GM23248 (cell line): Measurements from ENCODE around the genes TSPO and SHISAL1.

DNA sequence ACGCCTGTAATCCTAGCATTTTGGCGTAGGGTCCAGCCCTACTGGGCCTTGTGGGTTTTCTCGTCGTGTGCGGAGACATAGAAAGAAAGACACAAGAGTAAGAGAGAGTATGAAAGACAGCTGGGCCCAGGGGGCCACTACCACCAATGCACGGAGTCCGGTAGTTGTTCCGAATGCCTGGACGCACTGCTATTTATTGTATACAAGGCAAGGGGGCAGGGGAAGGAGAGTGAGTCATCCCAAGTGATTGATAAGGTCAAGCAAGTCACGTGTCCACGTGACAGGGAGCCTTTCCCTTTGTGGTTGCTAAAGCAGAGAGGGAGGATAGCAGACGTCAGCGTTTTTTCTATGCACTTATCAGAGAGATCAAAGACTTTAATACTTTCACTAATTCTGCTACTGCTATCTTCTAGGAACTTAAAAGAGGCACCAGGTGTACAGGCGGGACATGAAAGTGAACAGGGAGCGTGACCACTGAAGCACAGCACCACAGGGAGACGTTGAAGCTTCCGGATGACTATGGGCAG, 6.6 kb upstream of the BIK start:
- RAMPAGE, long total RNA = no peak

DNA sequence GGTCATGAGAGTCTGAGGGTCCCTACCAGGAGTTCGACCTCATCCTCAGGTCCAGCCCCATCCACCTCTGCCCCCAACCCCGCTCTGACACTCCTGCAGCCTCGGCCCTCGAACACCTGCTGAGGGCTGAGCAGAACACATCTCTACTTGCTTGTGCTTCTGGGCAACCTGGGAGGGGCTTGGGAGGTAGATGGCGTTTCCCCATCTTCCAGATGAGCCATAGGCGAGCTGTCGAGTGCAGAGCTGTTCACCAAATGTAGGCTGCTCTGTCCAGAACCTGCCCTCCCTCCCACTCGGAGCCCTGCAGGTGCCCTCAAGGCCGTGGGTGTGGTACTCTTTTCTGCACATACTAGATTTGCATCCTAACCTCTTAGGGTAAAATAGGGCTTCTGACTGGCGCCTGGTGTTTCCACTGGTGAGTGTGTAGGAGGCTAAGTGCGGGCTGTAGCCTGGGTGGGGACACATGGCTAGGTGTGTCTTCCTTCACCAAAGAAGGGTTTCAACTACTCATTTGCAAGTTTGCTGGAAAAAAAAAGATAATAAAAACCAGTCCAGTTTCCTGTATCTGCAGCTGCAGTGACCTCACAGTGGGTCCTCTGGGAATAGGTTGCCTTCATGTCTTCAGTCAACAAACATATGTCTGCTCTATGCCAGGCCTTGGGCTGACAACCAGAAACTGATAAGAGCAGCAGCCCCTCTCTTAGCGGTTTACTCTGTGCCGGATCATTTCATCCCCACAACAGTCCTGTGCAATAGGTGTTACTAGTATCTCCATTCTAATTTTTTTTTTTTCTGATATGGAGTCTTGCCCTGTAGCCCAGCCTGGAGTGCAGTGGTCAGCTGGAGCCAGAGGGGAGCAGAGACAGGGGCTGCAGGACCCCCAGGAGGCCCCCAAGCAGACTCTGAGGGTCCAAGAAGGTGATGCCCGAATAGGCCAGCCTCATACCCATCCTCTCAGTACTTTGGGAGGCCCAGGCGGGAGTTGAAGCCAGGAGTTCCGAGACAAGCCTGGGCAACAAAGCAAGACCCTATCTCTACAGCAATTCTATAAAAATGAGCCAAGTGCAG, 8.6 kb downstream of the BIK start:
- RAMPAGE, long total RNA = no peak

- RAMPAGE, long total RNA = no peak
These were observed 3.9 kb downstream of the MCAT start for GRCh38 chr22:43139304-43139662.

DNA sequence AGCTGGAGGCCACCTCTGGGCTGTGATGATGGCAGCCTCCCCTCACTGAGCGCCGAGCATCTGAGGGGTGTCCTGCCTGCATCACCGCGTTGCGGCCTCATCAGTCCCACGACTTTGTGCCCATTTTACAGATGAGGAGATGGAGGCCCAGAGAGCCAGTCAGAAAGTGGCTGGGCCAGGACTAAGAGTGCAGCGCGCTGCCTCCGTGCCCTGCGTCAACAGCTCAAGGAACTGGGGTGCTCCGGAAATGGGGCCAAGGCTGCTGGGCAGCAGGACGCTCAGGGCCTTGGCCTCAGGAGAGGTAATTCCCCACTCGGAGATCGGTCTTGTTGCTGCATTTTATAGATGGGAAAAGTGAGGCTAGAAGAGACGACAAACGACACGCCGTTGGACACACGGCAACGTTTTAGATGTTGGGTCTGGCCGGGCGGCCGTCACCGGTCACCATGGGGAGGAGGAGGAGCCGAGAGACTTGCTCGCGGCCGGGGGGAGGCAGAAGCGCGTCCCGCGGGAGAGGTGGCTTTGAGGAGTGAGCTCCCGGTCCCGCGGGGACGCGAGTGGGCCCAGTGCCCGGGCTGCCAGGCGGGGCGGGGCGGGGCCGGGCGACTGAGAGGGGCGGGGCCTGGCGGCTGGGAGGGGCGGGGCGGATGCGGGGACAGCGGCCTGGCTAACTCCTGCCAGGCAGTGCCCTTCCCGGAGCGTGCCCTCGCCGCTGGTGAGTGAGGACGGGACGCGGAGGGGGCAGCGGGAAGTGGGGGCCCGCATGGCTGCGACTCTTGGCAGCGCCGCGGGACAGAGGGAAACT, at the start of gene TSPO:
TSS of gene TSPO (plus strand) at position 670 of the 805 bp plus-strand sequence.
- RAMPAGE, long total RNA = start-site peak on the plus strand centred at position 669 of the sequence, 66 bp wide, 2,612 and 998 reads in 2 replicates

- RAMPAGE, long total RNA = no peak
These were observed 3.4 kb downstream of the TSPO start for GRCh38 chr22:43154795-43155170.

DNA sequence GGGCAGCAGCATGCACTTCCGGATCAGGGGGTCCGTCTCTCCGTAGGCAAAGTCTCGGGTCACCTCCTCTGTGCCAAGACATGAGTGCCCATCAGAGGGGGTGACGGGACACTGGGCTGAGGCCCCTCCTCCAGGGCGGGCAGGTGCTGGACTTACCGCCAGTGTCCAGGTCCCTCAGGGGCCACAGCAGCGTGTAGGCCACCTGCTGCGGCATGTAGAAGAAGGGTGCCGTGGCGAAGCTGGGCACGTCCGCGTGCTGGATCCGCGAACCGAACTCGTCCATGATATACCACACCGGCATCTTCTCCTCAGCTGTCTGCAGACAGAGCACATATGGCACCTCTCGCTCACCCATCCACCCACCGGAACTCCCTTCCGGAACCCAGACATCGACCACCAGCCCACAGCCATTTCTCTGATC, 7.2 kb downstream of the TTLL12 start:
- RAMPAGE, long total RNA = no peak

DNA sequence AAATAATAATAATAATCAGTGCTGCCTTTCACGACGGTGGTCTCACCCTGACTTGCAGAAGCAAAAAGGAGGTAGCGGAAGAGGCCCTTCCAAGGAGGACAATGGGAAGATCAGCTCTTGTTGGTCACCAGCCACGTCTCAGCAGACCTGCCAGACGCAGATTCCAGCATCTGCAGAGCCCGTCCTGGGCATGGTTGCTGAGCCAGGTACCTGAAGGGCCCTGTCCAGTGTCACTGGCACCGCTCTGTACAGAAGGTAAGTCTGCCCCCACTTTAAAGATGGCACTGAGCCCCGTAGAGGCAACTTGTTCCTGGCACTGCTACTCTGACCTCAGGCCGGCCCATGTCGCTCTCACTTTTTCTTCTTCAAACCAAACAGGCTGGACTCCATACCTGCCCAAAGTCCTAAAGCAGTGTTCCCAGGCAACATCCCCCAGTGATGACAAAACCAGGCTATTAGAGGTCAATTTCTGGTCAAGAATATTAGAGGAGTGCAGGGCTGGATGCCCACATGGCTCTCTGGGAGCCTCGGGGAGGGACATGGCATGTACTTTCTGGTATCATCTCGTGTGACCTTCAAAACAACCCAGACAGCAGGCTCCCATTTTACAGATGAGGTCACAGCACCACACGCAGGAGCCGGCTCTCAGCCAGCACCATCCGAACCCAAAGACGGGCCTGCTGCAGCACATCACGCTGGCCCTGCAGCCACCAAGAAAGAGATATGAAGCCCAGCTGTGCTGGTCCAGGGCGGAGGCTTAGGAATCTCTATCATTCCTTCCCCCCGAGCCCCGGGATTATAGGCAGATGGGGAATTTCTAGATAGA, 46.6 kb upstream of the TTLL12 start:
- RAMPAGE, long total RNA = no peak

- RAMPAGE, long total RNA = no peak
These were observed 49.6 kb upstream of the TTLL12 start for GRCh38 chr22:43236276-43237147.

GRCh38 chr22:43260776-43261454, 74.0 kb upstream of the TTLL12 start:
- RAMPAGE, long total RNA = no peak

DNA sequence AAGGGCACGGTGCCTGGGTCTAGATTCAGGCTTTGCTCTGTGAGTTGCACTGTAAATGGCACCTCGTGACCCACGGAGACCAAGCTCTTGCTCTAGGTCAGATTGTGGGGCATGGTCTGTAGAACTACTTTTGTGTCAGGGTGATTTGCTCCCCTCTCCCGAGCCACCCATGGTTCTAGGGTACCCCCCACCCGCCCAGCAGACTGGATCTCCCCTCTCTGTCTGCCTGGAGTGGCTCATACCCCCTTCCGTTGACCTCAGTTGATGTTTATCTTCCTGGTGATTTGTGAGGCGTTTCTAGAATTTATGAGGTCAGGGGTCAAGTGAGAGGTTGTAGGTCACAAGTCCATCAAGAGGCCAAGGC, 76.1 kb upstream of the TTLL12 start:
- RAMPAGE, long total RNA = no peak

GRCh38 chr22:43289468-43290189, 53.5 kb downstream of the SCUBE1 start:
- RAMPAGE, long total RNA = no peak

- RAMPAGE, long total RNA = no peak
These were observed 1.8 kb downstream of the PNPLA3 start for GRCh38 chr22:43925140-43926028.

GRCh38 chr22:44023535-44023830, 619 bp upstream of the PARVB start:
- RAMPAGE, long total RNA = no peak

DNA sequence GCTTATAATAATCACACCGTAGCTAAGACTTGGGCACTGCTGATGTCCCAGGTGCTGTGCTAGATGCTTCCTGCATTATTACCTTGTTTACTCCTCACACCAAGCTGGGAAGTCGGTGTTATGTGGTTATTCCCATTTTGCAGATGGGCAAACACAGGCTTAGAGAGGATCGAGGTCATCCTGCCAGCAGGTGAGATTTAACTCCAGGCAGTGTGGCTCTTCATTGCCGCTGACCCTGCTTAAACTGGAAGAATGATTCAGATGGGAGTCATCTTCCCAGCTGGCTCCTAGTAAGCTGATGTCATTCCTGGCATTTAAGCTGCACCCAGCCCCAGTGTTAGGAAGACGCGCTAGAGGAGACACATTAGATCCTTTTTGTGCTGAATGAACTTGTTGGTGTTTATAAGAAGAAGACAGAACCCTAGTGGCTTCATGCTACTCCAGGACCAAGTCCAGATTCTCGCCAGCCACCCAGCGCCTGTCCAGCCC, 13.4 kb downstream of the PARVB start:
- RAMPAGE, long total RNA = no peak

GRCh38 chr22:44182266-44183152, 1.8 kb downstream of the PARVG start:
- RAMPAGE, long total RNA = no peak

DNA sequence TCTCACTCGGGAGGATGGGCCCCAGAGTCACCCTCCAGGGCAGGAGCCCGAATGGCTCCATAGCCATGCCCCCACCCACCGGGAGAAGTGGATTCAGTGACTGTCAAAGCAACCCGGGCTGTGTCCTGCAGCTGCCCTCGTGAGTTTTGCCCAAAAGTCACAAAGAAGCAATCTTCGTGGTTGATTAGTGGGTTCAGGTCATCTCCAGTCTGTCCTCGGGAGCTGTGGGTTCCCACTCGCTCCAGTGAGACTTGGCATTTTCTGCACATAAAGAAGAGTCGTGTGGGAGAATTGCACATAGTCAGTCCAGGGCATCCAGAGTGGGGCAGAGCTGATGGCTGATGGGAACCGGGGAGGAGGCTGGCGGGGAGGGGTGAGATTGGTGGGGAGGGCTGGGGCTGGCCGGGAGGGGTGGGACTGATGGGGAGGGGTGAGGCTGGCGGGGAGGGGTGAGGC, 26.2 kb downstream of the PARVG start:
- RAMPAGE, long total RNA = no peak

DNA sequence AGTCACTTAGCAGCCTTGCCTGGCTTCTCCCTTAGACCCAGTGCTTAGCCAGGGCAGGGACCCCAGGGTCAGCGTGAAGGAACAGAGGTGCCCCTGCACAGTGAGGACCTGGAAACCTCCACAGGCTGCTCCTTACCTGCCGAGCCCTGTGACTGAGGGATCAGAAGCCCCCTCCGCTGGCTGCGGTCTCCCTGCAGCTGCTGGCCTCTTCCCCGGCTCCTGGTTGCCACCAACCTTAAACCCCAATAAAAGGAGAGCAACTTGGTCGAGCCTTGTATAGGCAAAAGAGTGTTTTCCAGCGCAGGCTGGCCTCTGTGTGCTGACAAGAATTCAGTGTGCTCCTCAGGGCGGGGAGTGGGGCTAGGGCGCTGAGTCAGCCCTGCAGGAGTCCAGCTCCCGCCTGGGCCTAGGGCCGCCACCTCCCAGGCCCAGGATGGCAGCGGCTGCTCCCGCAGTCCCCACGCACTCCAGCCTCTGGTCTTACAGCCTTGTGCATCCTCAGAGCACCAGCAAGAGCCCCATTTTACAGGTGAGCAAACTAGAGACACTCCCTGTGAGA, at the start of gene SHISAL1:
TSS of gene SHISAL1 (minus strand) at position 337 of the 559 bp plus-strand sequence.
- RAMPAGE, long total RNA = no peak

- RAMPAGE, long total RNA = no peak
These were observed 54.0 kb upstream of the SHISAL1 start for GRCh38 chr22:44366676-44367271.

- RAMPAGE, long total RNA = no peak
These were observed 92.7 kb upstream of the PRR5 start for GRCh38 chr22:44609359-44609563.

DNA sequence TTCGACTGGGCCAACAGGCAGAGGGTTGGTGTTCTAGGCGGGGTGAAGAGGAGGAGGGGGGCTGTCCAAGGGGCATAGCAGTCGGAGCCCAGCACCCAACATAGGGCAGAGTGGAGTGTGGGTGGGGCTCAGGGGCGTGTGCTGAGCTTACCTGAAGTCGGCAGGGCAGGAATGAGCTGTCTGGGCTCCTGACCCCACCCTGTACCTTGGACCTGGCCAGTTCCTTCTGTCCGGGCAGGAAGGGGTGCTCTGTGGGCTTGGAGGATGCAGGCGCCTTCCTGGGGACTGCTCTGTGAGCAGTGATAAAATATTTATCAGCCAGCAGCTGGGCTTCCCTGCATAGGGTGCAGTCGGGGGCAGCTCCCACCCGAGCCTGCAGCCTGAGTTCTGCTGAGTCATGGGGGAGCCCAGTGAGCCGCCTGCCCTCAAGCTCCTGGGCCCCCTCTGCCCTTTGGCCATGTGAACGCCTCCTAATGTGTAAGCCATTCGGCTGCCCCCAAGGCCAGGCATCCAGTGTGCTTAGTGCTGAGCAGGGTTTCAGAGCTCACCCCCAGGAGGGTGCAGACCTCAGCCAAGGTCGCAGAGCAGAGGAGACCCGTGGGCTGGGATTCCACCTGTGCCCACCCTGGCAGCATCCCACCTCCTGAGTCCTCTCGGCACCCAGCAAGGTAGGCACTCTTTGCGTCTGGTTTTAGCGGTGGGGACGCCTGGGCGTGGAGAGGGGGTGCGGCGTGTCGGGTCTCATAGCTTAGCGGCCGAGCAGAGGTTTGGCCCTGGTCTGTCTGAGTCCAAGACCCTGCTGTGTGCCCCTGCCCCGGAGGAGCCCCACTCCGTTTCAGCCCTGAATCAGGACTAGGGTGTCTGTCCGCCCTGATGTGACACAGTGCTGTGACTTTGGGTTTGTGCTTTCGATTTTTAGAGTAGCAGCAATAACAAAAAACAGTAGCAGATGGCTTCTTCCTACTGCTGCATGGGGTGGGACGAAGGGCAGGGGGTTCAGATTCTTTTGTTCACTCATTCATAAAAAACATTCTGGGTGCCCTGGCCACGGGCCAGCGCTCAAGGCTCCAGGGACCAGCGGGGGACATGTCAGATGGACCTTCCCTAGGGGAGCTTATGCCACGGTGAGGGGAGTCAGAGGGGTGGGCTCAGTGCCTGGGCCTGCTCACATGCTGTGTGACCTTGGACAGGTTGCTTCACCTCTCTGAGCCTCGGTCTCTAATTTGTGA, 25.0 kb upstream of the PRR5 start:
- RAMPAGE, long total RNA = no peak